Epidermal melanocyte (primary cell): ENCODE results near the gene ILVBL.

- RRBS, result no CpG with 5 or more reads among the region's 3 CpGs
Observed at GRCh38 chr19:14380573-14380871, 722 bp upstream of the ADGRE5 start.

DNA sequence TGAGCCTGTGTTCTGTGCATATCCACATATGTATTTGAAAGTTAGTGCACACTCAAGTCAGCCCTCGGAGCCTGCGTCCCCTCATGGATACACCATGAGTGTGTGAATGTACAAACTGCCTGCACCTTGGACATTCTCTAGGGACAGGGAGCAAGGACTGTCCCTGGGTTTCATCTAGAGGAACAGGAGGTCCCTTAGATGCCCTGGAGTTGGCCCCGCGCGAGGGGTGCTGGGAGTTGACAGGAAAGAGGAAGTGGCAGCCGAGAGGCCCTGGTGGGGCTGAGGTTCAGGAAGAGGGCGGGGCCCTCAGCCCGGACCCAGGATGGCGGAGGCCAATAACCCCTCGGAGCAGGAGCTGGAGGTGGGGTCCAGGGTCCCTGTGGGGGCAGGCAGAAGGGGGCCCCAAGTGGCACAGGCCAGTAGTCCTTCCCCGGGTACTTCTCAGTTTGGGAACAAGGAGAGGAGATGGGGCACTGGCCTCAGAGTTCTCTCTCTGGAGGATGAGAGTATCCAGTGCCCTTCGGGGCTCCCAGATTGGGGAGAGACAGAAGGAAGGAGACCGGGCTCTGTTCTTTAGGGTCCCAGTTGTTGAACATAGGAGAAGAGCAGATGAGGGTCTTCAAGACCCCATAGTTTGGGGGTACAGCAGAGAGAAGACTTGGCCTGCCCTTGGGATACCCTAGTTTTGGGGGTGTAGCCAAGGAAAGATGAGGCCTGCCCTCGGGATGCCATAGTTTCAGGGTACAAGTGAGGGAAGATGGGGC lies 7.0 kb downstream of the PKN1 start:
- RRBS, result 84% methylated on average over 1 of the region's 14 CpGs

- RRBS, result no CpG with 5 or more reads among the region's 10 CpGs
Observed at GRCh38 chr19:14443313-14443643, 10.2 kb downstream of the PKN1 start.

DNA sequence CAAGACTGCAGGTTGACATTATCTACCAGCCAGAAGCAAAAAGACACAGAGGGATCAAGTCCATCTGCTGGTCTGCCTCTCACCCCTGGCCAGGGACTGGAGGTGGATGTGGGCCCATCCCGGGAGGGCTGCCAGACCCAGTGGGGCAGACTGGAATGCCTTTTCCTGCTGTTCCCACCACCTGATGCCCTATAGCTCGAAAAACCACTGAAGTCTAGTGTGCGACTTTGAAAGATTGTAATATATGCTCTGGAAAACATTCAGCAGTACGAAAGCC lies 2.7 kb downstream of the DNAJB1 start:
- RRBS, result no CpG with 5 or more reads among the region's 4 CpGs

GRCh38 chr19:14577129-14577699 lies 5.3 kb upstream of the NDUFB7 start:
- RRBS, result no CpG with 5 or more reads among the region's 12 CpGs

GRCh38 chr19:14714741-14715047 lies 24.8 kb downstream of the ZNF333 start:
- RRBS, result no CpG with 5 or more reads among the region's 5 CpGs

DNA sequence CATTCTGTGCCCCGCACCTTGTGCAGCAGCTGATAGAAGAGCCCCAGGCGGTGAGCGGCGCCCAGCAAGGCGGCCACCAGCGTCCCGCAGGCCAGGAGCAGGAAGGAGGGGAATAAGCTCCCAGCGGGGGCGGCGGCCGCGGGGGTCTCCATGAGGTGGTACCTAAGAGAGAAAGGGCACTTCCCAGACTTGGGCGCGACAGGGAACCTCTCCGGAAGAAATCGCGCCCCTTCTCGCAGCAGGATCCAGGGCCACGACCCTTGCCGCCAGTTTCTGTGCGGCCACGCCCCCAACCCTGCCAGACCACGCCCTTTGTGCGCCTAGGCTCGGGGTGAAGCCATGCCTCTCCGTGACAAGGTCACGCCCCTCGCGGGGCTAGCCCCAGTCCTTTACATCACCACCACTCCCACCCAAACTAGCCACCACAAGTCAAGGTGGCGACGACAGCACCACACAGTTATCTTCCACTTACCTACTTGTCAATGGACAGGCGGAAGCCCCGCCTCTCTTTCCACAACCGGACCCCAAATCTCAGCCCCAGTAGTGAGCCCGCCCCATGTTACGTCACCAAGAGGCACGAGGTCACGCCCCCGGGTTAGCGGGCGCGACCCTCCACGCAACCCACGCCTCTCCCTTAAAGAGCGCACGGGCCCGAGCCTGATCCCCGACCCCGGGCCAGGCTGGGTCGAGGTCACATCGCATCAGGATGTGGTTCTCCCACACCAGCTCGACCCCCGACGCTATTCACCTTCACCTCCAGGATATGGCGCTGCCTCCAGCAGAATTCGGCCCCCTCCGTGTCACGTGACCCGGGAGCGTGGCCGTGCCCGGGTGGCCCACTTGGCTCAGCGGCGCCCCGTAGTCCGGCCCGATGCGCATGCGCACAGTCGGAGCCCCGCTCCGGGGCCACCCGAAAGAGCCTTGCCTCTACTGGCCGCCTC lies at the start of gene ILVBL:
TSS of gene ILVBL (minus strand) at position 879 of the 941 bp plus-strand sequence.
- RRBS, result 2% methylated on average over 29 of the region's 74 CpGs

DNA sequence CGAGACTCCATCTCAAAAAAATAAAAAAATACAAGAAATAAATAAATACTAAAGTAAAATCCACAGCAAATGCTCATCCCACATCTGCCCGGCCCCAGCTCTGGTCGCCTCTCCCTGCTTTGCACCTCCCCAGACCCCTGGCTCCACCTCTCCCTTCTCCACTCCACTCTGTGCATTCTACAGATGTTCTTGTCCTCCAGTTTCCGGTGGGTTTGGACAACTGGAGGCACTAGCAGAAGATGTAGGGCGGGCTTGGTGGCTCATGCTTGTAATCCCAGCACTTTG lies 12.3 kb downstream of the EPHX3 start:
- RRBS, result no CpG with 5 or more reads among the region's 5 CpGs

- RRBS, result no CpG with 5 or more reads among the region's 6 CpGs
Observed at GRCh38 chr19:15258551-15259555, 26.6 kb upstream of the EPHX3 start.

DNA sequence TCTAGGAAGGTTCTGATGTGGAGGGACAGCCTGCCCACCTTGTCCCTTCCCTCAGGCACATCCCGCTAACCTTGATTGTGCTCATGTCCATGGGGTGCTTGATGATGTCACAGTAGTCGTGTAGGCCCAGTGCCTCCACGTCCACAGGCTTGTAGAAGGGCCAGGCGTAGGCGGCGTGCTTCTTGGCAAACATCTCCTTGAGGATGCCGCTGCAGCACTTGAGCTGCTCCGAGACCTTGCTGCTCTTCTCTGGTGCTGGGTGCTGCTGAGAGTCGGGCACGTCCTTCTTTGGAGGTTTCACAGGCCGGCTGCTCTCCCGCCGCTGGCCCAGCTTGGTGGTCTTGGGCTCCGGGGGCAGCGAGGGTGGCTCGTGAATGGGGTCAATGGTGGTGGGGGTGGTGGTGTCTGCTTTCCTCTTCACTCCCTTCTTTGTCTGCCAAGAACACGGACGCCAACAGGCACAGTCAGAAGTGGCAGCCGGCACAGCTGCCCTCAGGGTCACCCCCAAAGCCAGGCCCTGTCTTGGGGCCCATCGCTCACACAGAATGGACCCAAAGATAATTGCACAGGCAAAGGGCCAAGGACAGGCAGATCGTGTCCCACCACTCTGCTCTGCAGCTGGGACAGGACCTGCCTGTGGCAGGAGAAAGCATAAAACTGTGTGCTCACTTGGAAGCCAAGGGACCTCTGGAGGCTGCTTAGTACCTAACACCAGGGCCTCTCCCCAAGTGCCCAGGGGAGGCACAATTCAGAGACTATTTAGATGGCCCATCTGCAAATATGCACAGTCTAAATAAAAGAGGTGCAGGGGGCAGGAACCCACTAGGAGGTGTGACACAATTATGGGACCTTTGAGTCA lies 32.3 kb upstream of the EPHX3 start:
- RRBS, result 75% methylated on average over 4 of the region's 21 CpGs

- RRBS, result no CpG with 5 or more reads among the region's 6 CpGs
Observed at GRCh38 chr19:15324630-15325758, 7.3 kb downstream of the BRD4 start.

DNA sequence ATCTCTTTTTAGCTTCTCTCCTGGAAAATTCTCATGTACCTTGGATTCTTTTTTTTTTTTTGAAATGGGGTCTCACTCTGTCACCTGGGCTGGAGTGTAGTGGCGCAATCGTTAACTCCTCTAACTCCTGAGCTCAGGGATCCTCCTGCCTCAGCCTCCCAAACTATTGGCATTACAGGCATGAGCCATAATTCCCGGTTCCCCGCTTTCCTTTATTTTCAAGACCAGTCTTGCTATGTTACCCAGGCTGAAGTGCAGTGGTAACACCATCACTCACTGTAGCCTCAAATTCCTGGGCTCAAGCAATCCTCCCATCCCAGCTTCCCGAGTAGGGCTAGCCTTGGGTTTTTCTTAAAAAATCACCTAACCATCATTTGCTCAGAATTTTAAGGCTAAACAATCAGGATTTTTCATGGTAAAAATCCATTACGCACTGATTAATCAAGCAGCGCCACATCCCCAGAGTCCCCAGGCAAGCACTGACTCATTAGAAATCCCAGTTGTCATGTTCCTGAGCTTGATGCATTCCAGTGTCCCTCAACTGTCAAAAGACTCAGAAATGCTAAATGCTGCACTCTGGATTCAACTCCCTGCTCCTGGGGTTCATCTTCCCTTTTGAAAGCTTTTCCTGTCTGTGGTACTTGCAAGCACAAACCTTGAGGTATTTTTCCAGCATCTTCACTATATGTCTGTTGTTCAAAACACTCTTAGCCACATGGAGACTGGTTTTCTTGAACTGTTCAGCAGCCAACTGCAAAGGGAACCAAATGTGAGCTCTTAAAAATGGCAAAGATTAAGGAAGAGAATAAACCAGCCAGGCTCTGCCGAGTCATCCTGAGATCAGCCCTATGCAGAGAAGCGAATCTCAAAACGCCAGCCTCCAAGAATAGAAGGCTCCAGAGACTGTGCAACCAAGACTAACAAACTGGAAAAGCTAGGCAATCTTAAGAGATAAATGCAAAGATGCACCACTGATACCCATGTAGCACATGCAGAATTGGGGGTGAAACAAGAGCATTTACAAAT lies 21.0 kb downstream of the AKAP8 start:
- RRBS, result no CpG with 5 or more reads among the region's 10 CpGs

DNA sequence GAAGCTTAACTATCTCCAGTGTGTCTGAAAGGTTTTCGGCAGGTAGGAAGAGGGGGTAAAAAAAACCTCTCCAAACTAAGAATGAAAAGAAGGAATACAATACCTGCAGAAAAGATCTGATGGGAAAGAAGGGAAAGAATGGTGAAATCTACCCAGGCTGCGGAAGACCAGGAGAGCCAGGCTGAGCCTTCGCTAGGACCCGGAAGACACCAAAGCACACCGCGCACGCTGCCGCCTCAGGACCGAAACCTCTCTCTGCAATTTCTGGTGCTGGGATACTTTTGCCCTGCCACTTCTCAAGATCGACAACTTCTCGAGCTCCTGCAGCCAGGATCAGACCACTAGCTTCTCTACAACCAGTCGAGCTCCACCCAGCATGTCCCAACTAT lies 1.2 kb downstream of the AKAP8 start:
- RRBS, result no CpG with 5 or more reads among the region's 12 CpGs

DNA sequence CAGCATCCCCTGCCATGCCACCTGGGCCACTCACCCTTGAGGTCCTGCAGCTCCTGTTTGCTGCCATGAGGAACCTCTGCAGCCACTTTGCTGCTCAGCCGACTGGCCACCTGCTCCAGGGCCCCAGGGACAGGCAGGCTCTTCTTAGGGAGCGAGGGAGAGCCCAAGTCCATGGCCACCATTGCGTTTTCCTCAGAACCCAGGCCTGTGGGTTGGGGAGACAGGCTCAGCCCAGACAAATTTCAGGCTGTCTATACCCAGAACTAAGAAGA lies 12.1 kb upstream of the AKAP8L start:
- RRBS, result no CpG with 5 or more reads among the region's 3 CpGs

GRCh38 chr19:15432537-15433617 lies 14.1 kb upstream of the AKAP8L start:
- RRBS, result 4% methylated on average over 25 of the region's 95 CpGs

DNA sequence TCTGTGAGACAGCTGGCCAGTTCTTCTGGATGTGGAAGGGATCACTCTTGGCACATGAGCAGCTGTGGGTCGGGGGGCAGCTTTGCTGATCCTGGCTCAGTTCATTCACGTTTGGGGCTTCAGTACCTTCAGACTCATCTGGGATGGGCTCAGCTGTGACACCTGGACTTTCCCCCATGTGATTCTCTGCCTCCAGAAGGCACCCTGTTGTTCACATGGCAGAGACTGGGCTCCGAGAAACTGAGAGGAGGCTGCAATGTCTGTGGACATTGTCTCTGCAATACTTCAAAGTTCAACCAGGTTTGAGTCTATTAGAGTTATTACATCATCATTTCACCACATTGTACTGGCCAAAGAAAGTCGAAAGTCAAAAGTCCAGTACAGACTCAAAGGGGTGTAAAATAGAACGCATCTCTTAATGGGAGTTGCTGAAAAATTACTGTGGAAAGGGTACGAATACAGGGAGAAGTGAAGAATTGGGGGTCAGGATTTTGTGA lies 8.0 kb downstream of the CYP4F12 start:
- RRBS, result no CpG with 5 or more reads among the region's 6 CpGs

- RRBS, result no CpG with 5 or more reads among the region's 13 CpGs
Observed at GRCh38 chr19:15829348-15829917, 14.0 kb upstream of the OR10H1 start.

- RRBS, result no CpG with 5 or more reads among the region's 5 CpGs
Observed at GRCh38 chr19:16066208-16066623, 10.1 kb upstream of the TPM4 start.

DNA sequence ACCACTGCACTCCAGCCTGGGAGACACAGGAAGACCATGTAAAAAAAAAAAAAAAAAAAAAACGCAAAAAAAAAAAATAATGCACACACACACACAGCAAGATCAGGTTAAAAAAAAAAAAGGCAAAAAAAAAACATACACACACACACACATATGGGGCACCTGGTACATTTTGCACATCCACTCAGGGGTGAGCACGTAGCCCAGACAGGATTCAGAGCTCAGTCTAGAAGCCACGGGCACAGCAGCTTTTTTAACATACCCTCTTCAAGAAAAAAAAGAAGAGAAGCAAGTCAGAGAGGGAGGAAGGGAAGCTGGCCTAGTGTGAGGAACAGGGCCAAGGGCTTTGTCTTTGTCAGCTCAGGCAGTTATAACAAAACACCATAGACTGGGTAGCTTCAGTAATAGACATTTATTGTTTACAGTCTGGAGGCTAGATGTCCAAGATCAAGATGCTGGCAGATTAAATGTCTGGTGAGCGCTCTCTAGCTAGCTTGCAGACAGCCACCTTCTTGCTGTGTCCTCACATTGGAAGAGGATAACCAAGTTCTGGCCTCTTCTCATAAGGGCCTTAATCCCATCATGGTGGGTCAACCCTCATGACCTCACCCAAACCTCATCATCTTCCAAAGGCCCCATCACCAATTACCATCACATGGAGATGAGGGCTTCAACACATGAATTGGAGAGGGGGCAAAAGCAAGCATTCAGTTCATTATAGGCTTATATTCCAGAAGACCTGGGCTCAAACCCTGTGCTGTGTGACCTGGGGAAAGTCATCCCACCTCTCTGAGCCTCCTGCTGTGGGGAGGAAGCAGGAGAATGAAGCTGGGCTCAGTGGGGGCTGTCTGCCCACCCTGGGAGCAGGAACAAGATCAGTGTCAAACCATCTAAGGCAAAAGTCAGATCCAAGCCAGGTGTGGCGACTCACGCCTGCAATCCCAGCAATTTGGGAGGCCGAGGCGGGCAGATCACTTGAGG lies 2.1 kb upstream of the TPM4 start:
- RRBS, result no CpG with 5 or more reads among the region's 8 CpGs

DNA sequence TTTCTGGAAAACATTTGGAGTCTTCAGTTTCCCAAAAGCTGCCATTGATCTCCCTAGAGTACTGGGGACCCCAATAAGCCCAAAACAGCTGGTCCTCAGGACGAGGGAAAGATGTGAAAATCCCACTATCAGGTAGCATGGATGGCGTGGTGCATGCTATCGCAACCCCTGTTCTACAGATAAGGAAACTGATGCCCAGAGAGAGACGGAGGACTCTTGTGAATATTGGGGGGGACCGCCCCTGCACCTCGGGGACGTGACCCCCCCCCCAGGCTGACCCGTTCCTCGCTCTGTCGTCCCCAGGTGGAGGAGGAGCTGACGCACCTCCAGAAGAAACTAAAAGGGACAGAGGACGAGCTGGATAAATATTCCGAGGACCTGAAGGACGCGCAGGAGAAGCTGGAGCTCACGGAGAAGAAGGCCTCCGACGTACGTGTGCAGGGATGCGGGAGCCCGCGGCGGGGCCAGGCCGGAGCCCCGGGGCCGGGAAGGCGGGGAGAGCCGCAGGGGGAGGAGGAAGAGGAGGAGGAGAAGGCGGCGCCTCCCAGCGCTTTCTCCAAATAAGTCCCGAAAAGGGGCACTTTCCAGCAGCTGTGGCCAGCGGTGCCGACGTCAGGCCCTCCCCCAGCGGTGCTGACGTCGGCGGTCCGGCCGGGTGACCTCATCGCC lies 417 bp upstream of the TPM4 start:
- RRBS, result no CpG with 5 or more reads among the region's 42 CpGs